Omental fat pad (tissue), 4 donors: ENCODE measurements around a stretch of chr15.

- PRO-cap, result no peak
- RAMPAGE, long total RNA, 4 experiments, result no peak in any of the 4 experiments
These were observed 21.2 kb downstream of the SMAD3 start for GRCh38 chr15:67086376-67087218.

- PRO-cap, result no peak
- RAMPAGE, long total RNA, 4 experiments, result no peak in any of the 4 experiments
These were observed 22.8 kb downstream of the SMAD3 start for GRCh38 chr15:67088140-67088646.

DNA sequence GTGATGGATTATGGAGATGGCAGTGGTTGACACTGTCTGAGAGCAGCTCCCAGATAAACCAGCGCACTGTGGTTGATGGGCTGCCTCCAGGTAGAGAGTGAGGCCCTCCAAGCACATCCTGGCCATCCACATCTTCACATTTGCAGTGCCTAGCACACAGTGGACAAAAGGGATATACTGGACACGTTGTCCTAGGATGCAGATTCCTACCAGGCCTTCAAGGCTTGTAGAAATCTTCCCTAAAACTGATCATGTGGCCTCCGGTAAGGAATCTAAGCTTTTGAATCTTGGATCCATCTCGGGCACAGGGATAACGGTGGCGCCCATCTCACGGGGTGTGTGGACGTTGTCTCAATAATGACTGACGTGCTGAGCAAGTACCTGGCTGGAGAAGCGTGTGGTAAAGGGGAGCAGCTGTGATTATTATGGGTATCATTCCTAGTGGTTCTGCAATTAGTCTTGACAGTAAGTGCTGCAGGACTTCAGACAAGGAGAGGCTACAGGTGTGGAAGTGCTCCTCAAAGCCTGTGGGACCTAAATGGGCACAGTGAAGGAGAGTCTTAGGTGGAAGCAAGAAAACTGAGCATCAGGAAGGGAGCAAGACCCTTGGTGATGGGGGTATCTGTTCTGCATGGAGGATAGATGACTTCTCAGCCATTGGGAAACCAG is 50.9 kb downstream of the SMAD3 start:
- PRO-cap, result no peak
- RAMPAGE, long total RNA, 4 experiments, result no peak in any of the 4 experiments

DNA sequence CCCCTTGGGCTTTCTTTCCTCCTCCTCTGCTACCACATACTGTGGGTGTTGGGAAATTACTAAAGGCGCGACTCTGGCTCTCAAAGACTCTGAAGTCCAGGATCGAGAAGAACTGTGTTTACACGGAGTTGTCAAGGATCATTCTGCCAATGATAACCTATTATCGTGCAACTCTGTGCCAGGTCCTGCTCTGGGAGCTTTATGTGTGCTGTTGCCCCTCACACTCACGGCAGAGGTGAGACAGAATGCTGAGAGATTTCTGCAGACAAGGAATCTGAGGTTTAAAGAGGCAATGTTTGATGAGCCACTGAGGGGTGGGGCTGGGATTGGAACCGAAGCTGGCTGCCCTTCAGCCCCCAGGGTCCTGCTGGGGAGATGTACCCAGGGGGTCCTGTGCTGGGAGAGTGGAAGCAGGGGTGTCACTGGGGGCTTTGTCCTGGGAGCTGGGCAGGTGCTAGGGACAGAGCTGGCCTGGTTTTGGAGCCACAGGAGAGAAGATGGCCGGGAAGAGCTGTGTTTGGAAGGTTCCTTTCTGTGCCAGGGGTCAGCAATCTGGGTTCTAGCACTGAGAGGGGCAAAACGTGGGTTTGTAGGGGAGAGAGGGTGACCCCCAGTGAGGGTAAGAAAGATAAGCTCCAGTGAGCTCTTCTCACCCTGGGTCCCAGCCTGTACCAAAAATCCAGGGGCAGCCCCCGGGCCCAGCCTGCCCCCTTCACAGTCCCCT is 69.4 kb downstream of the SMAD3 start:
- PRO-cap, result no peak
- RAMPAGE, long total RNA, 4 experiments, result no peak in any of the 4 experiments

GRCh38 chr15:67139857-67140256 is 74.5 kb downstream of the SMAD3 start:
- PRO-cap, result no peak
- RAMPAGE, long total RNA, 4 experiments, result no peak in any of the 4 experiments

- PRO-cap, result no peak
- RAMPAGE, long total RNA, 4 experiments, result no peak in any of the 4 experiments
These were observed 88.7 kb downstream of the SMAD3 start for GRCh38 chr15:67153819-67154705.

DNA sequence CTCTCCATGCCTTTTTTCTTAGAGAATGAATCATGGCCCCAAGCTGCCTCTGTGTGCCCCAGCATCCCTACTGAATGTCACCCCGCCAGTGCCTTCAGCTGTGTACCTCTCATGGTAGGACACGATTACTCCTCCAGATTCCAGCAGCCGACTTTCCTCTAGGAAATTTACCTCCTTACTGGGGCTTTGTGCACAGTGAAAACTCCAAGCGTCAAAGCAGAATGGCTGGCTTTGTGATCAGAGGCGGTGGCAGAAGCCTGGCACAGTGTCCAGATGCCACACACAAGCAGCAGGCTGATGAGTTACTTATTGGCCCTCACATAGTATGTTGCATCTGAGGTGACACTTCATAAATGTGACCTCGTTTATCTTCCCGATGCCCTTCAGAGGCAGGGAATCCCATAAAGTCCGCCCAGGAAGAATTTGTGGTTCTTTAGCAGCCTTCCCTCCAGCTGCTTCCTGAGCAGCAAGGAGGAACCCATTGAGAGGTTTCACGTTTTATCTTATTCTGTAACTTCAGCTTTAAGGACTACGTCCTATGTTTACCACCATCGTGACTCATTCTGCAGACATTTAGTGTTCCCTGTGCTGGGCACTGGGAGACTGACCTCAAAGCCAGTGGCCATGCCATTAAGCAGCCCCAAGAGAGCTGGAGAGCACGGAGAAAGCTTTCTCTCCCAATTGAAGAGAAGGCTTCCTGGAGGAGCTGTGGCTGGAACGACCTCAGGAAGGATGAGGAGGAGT is 107.1 kb upstream of the C15orf61 start:
- PRO-cap, result no peak
- RAMPAGE, long total RNA, 4 experiments, result no peak in any of the 4 experiments

- PRO-cap, result no peak
- RAMPAGE, long total RNA, 4 experiments, result no peak in any of the 4 experiments
These were observed 41.2 kb upstream of the C15orf61 start for GRCh38 chr15:67479739-67480149.

DNA sequence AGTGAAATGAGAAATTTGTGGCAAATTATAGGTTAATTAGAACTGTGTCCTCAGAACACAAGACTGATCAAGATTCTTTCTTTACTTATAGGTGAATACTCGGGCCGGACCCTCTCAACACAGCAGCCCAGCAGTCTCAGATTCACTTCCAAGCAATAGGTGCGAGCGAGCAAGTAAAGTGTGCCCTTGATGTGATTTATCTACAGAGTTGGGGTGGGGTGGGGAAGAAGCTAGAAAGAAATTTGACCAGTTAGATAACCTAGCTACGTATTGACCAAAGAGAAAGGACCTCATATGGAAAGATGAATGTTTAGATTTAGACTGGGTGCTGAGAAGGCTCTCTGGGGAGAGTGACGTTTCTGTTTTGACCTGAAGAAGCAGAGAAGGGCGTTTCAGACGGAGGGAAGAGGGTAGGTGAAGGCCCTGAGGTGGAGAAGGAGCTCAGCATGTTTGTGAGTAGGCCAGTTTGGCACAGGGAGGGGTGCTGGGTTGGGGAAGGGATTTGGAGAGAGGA is 44.3 kb downstream of the MAP2K5 start:
- PRO-cap, result no peak
- RAMPAGE, long total RNA, 4 experiments, result no peak in any of the 4 experiments

GRCh38 chr15:67746441-67746956 is 78.8 kb upstream of the SKOR1 start:
- PRO-cap, result no peak
- RAMPAGE, long total RNA, 4 experiments, result no peak in any of the 4 experiments

- PRO-cap, result no peak
- RAMPAGE, long total RNA, 4 experiments, result no peak in any of the 4 experiments
These were observed 92.8 kb upstream of the PIAS1 start for GRCh38 chr15:67961308-67961753.

DNA sequence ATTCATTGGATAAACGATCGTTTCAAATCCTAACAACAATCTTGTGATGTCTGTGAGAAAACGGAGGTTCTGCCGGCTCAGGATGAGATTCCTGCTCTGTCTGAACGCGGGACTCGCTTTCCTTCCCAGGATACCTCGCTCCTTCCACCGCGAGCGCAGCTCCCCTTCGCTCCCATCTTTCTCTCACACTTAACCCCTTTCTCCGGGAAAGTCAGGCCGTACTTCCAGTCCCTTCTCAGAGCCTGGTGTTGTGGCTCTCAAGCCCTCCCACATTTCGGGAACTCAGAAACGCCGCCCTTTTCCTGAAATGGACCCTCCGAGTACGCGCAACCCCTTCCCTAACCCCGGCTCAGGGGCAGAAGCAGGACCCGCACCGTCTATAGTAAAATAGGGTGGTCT is 431 bp upstream of the FEM1B start:
- PRO-cap, result no peak
- RAMPAGE, long total RNA, 4 experiments, result no peak in any of the 4 experiments

DNA sequence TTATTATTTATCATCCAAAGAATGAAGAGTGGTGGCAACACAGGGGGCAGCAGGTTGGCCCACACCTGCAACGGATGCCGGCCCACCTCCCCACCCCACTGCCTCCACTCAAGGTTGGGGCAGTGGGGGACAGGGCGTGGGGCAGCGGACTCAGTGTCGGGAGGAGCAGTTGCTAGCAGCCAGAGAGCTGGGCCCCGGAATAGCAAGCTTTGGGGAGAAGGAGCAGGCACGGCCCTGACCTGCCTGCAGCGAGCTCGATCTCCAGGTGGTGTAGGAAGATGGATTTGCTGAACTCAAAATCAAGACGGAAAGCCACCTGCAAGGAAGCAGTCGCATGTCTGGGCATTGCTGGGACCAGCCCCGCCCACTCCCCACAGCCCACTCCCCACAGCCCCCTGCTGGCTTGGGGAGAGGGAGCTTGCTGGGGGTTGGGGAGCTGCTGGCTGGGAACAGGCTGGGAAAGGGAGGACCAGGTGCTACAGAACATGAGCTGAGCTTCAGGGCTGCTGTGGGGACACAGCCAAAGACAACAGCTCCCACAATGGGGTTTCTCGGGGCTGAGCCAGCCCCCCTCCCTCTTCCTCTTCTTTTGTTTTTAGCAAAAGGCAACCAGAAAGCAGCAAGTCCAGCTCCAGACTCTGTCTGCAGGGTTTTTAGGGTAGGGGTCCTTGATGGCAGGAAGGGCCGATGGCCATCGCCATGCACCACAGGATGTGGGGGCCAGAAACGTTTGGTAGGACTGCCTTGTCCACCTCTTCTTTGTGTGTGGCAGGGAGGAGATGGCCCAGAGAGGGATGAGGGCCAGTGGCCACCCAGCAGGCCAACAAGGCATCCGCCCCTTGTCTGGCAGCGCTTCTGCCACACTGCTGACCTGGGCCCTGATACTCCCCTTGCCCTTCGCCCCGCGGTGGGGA is 38.1 kb downstream of the FEM1B start:
- PRO-cap, result no peak
- RAMPAGE, long total RNA, 4 experiments, result no peak in any of the 4 experiments

- PRO-cap, result no peak
- RAMPAGE, long total RNA, 4 experiments, result no peak in any of the 4 experiments
These were observed 53.0 kb upstream of the ITGA11 start for GRCh38 chr15:68484796-68485536.

DNA sequence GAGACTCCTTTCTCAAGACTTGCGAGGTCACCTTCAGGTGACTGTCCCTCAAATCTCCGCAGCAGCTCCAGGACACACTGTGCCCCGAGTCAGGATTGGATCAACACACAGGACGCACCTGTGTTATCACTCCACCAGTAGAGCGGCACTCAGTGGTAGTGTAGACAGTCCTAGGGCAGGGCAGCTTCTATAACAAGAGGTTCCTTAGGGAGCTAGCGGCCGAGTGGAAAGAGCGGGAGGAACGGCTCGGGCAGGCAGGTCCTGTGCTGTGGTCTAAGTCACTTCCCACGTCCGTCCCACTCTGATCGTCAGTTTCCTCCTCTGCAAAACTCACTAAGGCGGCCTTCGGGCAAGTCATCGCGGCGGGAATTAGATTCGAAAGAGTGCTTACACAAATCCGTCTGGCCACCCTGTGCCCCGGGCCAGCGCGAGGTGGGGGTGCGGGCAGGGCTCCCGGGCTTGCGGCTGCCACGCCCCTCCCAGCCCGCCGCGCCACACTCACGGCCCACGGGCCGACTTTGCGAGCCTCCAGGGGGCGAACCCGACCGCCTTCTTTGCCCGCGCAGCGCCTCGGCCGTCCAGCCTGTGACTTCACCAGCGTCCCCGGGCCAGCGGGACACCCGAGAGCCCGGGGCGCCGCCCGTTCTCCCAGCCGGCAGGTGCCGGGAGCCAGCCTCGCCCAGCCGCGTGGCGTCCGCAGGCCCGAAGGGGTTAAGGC is 555 bp upstream of the CORO2B start:
- PRO-cap, result no peak
- RAMPAGE, long total RNA, 4 experiments, result no peak in any of the 4 experiments

- PRO-cap, result no peak
- RAMPAGE, long total RNA, 4 experiments, result no peak in any of the 4 experiments
These were observed 5.0 kb downstream of the ANP32A start for GRCh38 chr15:68815482-68816342.

GRCh38 chr15:68816569-68817825 is 3.7 kb downstream of the ANP32A start:
- PRO-cap, result no peak
- RAMPAGE, long total RNA, 4 experiments, result start-site peak on the plus strand in 1 of 4 experiments, at chr15:68817683-68817701 at its widest, 11 reads per replicate; start-site peak on the minus strand in 3 of 4 experiments, at chr15:68817538-68817651 at its widest, 28 to 75 reads per replicate

GRCh38 chr15:69117222-69117912 is 43.1 kb upstream of the GLCE start:
- PRO-cap, result no peak
- RAMPAGE, long total RNA, 4 experiments, result no peak in any of the 4 experiments

- PRO-cap, result no peak
- RAMPAGE, long total RNA, 4 experiments, result no peak in any of the 4 experiments
These were observed 5.5 kb downstream of the PAQR5 start for GRCh38 chr15:69304028-69304721.

DNA sequence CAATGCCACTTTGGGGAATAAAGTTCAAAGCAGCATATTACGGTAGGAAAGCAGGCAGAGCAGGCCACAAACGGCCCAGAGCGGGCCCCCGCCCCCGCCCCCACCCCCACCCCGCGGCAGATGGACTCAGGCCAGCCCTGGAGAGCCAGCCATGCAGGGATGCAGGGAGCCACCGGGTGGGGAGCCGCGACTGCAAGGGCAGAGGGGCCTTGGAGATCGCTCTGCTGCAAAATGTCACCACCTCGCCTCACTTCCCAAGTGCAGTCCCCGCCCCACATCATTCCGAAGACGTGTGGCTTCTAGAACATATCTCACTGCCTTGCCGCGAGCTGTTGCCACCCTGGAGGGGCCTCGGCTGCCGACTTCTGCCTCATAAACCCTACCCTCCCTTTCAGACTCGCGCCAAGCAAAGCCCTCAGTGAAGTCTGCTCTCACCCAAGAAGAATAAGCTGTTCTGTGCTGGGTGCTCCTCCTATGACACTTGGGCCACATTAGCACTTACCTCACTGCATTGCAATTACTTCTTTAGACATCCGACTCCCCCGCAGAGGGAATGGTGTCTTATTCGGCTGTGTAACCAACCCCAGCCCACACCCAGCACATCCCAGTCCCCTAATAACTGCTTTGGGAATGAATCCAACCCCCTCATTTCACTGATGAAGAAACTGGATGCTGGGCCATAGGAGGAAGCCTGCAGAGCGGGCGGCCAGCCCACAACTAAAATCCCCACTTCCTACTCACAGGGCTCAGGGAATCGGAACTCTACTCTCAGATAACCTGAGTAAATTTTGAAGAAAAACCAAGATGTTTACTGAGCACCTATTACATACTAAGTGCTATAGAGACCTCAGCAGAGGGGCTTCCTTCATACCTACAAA is 8.7 kb downstream of the TLE3 start:
- PRO-cap, result no peak
- RAMPAGE, long total RNA, 4 experiments, result no peak in any of the 4 experiments